ENCODE measurements around a stretch of chr2.

DNA sequence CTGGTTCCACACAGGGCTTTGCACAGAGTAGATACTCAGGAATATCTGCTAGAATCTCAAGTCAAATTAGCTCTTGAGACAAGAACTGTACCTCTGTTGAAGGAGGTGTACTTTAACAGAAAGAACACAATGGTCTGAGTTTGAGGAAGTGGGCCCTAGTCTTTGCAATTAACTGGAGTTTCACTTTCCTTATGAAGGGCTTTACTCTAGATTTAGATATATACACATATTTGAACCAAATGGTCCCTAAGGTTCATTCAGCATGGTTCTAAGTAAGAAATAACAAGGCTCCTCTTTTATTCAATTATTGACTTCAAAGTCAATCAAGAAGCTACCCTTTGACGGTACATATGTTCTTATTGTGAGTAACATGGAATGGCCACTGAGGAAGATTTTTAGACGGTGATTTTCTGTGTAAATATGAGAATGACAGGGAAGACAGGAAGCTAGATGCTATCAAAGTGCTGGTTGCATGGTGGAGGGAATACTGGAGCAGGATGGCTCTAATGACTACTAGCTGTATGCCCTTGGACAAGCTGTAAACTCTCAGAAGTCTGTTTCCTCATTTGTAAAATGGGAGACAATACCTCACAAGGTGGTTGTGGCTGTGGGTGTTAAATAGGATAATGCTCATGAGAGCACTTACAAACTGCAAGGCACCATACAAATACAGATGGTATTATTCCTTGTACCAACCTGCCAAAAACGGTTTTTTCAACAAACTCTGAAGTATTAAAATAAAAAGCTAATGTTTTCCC is 73.5 kb upstream of the SERTAD2 start:
- PRO-cap = no peak

DNA sequence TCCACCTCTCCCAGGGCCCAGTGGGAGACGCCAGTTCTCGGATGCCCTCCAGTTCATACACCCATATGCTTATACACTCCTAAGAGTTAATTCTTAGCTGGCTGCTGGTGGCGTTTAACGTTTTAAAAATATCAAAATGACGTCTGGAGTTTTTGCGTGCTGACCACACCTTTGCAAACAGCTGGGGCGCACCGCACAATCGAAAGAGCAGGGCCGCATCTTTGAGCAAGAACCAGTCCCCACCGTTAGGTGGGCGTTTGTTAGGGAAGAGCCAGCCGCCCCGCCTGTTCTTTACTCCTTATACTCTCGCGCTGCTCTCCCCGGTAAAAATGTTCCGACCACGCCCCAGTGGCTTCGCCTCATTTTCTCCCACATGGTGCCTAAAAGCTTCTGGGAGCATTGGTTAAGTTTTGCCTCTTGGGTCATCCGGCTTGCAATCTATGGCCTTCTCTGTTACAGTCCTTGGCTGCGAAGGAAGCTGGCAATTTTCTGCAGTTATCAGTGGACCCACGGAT is 1.0 kb downstream of the SLC1A4 start:
- PRO-cap = unidirectional peak, minus-strand start at position 300 of the sequence

- PRO-cap = no peak
Observed at GRCh38 chr2:65021274-65022000, 32.2 kb downstream of the SLC1A4 start.

DNA sequence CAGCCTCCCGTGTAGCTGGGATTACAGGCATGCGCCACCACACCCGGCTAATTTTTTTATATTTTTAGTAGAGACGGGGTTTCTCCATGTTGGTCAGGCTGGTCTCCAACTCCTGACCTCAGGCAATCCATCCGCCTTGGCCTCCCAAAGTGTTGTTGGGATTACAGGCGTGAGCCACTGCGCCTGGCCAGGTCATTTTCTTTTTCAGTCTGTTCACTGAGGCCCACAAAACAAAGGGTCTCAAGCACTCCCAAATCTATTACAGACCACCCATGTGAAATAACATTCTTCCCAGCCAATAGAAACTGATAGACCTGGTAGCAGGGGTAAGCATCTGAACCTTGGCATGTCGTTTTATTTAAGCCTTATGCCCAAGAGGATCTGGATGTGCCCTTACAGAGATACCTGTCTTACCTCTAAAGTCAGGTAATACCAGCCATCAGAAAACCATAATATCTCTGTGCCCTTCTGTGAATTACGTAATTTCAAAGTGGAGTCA is 25.6 kb downstream of the CEP68 start:
- PRO-cap = no peak

- PRO-cap = no peak
Observed at GRCh38 chr2:65084127-65085274, 28.3 kb downstream of the CEP68 start.

- PRO-cap = no peak
Observed at GRCh38 chr2:65098573-65099385, 31.1 kb downstream of the RAB1A start.

DNA sequence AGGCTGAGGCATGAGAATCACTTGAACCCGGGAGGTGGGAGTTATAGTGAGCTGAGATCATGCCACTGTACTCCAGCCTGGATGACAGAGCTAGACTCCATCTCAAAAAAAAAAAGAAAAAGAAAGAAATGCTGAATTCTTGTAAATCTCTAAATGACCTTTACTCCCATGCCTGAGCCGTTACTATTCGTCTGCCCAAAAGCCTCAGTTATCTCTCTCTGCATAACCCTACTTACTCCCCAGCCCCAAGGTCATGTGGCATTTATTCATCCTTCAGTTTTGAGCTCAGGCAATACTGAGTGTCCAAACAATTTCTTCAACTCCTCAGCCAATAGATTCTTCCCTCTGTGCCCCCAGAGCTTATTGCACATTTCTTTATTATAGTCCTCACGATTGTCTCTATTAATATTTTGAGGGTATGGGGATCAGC is 28.8 kb downstream of the RAB1A start:
- PRO-cap = no peak

DNA sequence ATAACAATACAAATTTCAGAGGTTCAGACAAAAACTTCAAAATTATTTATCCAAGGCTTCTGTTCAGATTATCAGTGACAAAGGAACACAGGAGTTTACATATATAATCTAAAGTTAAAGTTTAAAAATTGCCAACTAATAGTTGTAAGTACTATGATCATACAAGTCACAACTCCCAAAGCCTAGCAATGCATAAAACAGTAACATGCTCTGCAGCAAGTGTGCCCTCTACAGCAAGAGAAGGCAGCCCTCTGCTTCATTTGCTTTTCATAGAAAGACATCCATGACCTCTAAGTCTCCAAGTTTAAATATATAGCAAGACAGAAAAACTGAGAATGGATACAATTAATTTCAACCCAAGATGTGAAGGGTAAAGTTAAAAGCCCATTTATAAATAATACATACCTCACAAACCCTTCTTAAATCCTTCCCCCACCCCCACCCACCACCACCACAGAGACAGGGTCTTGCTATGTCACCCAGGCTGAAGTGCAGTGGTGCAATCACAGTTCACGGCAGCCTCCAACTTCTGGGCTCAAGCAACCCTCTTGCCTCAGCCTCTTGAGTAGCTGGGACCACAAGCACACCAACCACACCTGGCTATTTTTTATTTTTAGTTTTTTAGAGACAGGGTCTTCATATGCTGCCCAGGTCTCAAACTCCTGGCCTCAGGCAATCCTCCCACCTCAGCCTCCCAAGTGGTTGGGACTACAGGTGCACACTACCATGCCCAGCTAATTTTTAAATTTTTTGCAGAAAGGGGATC is 13.1 kb downstream of the RAB1A start:
- PRO-cap = no peak

DNA sequence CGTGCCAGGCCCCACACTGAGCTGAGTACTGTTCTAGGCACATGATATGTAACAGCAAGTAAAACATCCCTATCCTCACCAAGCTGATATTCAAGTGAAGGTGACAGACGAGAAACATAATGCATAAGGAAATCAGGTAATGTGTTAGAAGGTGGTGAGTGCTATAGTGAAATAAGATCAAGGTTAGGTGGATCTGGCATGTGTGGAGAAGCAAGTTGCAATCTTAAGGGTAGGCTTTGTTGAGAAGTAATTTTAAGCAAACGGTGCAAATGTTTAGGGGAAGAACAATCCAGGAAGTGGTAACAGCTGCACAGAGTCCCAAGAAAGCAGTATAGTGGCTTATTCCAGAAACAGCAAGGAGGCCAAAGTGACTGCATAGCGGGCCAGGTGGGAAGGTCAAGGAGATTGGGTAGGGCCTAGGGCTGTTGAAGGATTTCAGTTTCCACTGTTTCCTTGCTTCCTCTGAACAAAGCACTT is 29.9 kb upstream of the RAB1A start:
- PRO-cap = no peak

DNA sequence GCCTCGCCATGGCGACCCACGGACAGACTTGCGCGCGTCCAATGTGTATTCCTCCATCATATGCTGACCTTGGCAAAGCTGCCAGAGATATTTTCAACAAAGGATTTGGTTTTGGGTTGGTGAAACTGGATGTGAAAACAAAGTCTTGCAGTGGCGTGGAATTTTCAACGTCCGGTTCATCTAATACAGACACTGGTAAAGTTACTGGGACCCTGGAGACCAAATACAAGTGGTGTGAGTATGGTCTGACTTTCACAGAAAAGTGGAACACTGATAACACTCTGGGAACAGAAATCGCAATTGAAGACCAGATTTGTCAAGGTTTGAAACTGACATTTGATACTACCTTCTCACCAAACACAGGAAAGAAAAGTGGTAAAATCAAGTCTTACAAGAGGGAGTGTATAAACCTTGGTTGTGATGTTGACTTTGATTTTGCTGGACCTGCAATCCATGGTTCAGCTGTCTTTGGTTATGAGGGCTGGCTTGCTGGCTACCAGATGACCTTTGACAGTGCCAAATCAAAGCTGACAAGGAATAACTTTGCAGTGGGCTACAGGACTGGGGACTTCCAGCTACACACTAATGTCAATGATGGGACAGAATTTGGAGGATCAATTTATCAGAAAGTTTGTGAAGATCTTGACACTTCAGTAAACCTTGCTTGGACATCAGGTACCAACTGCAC is 22.4 kb upstream of the ACTR2 start:
- PRO-cap = no peak

DNA sequence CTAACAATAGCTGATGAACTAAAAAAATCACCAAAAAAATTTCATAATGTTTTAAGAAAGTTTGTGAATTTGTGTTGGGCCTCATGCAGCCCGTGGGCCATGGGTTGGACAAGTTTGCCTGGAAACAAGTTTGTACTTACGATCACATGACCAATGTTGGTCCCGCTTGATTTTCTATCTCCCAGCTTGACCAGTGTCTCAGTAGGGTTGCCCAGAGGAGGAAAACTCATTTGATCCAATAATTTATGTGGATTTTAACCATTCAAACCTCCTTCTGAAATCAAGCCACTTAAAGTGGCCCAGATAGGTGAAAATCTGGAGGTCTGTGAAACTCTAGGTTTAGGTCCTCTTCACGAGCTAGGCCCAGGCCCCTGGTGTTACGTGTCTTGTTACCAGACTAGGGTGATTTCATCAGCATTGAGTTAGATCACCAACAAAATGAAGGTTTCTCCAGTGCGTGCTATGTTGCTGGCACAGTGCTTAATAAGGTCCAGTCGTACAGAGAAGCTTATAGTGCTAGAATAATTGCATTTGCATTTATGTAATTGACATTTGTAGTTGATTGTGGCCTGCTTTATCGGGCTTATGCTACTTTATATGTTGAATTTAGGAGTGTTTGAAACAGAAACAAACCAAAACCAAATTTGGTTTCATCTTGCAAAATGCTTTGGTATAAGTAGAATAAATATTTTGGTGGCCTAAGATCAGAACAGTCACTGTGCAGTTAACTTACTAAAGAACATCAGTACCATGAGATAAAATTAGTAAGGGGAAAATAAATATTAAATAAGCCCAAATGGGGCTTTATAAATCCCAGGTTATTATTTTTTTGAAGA is 4.4 kb downstream of the ACTR2 start:
- PRO-cap = no peak

DNA sequence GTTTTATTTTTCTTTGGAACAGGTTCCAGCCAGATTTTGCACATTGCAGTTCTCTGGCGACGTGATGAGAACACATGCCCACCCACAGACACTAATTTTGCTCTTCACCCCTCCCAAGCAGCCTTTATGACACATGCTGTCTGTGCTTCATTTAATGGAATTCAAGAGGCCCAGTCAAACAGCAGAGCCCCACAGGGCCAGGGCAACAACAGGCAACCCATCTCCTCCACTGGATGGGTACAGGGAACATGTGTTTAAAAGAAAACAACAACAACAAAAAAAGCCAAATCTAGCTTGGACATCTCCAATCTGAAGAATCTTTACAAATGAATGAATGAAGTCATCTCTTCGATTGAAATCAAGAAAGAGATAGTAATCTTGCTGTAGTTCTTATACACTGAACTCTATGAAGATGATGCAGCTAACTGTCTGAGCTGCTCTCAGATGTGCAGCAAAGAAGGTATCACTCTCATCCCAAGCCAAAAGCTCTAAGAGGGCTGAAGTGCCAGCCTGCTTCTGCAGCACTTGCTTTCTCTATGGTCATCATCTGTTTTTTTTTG is 70.6 kb downstream of the SPRED2 start:
- PRO-cap = no peak

DNA sequence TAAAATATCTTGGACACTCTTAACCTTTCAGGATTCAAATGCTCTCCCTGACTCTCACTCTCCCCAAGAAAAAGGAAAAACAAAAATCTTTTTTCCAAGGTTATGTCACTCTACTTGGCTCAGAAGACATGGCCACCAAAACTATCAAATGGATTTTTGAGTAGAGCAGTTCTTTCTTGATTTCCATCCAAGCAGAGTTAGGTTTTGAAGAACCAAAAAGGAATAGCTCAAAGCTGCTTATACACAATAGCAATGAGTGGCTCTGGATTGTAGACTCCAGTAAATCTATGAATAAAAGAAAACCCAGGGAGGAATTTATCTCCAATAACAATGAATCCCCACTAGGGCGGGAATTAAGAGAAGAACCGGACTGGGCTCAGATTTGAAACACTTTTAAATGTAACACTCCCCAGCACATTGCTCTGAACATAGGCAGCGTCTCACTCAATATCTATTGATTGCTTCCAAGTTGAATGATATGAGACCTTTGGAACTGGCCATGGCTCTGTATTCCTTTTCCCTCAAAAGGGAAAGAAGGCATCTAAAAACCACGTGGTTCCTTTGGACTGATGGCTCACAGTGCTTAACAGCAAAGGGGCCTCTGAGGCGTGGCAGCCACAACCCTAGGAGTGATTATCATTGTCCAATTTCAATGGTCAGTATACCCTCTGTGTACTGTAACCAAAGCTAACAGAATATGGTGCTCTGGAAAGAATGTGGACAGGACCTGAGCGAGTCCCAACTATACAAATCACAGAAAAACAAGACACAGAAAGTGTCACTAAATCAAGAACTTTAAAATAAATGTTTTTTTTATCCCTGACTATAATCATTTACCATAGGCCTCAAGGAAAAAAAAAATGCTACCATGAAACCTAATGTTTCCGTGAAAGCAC is 68.2 kb downstream of the SPRED2 start:
- PRO-cap = no peak

DNA sequence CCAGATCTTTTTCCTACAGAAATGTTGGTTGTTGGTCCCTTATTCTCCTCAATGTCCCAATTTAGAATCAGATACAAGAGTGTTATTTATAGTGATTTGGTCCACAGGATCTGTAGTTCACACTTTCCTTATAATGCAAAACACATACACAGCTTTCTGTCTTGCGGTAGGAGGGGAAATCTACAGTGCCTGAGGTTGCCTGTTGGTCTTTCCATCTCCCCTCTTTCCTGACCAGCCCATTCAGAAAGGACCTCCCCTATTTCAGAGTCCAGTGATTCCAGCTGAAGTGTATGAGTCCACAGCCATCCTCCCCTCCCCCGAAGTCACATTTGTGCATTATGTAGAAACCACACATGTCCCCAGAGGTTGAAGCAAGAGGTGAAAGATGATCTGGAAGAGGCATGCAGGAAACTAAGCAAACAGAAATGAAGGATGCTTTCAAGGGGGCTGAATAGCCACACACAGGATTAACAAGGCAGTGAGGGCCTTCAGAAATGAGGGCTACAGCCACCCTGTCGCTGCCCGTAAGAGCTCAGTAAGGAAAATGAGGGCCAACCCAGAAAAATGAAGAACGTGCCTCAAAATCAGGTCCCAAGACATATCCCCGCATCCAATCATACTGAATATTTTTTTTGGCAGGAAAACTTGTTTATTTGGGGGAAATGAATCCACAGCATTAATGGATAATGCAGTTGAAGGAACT is 61.7 kb downstream of the SPRED2 start:
- PRO-cap = no peak

- PRO-cap = no peak
Observed at GRCh38 chr2:65373107-65373756, 59.2 kb downstream of the SPRED2 start.

- PRO-cap = no peak
Observed at GRCh38 chr2:65437010-65437230, 4.5 kb upstream of the SPRED2 start.

GRCh38 chr2:66443687-66444469 is 9.0 kb downstream of the MEIS1 start:
- PRO-cap = no peak

DNA sequence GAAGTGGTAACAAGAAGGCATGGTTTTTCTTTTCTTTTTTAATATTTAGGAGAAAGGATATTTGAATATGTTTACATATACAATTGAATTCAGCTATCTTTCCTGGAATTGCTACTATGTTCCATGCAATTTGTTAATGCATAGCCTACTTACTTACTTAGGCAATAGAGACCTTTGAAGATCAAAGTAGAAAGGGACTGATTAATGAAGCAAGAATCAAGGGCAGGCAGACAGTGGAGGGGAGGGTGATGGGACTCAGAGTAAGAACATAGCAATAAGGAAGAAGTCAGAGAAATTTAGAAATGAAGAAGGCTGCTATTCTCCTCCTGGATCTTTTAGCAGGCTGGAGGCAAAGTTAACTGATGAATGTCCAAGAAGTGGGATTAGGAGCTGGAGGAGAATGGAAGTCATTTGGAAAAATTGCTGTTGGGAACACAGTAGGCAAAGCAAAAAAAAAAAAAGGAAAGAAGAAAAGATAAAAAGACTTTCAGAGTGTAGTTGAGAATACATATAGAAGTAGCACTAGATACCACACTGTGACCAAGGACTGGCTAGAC is 94.9 kb downstream of the MEIS1 start:
- PRO-cap = no peak

- PRO-cap = no peak
Observed at GRCh38 chr2:66576357-66576802, 141.5 kb downstream of the MEIS1 start.

DNA sequence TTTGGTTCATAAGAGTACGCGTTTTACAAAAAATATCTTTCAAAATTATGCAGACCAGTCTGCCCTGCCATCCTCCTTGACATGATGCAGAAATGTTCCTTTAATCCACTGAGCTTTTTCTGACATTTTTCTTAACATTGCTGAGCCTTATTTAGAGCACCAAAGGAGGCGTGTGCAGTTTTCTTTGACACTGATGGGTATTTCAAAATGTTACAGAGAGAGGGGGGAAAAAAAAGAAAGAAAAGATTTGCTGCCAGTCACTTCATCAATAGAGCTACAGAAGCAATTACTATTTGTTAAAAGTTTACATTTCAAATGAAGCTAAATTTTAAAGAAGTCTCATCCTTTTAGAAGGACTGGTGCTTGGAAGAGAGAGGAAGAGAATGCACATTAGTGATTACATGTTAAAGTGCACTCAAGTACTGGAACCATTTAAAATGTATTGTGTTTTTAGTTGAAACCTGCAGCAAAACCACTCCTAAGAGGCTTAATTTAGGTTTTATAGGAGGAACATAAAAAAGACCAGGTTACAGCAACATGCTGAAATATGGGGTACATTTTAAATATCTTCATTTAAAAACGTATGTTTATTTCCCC is 258.2 kb downstream of the MEIS1 start:
- PRO-cap = no peak